ENCODE measurements around the genes MYRF, FTH1 and SCGB1D2.

GRCh38 chr11:61551276-61552135 is 29.4 kb downstream of the SYT7 start:
- PRO-cap, 2 experiments = no peak in any of the 2 experiments

GRCh38 chr11:61600754-61601155 is 19.9 kb upstream of the SYT7 start:
- PRO-cap, 2 experiments = no peak in any of the 2 experiments

GRCh38 chr11:61610812-61611441 is 30.1 kb upstream of the SYT7 start:
- PRO-cap, 2 experiments = peak in 2 of 2 experiments; most common minus-strand start chr11:61611070 (in 2)

DNA sequence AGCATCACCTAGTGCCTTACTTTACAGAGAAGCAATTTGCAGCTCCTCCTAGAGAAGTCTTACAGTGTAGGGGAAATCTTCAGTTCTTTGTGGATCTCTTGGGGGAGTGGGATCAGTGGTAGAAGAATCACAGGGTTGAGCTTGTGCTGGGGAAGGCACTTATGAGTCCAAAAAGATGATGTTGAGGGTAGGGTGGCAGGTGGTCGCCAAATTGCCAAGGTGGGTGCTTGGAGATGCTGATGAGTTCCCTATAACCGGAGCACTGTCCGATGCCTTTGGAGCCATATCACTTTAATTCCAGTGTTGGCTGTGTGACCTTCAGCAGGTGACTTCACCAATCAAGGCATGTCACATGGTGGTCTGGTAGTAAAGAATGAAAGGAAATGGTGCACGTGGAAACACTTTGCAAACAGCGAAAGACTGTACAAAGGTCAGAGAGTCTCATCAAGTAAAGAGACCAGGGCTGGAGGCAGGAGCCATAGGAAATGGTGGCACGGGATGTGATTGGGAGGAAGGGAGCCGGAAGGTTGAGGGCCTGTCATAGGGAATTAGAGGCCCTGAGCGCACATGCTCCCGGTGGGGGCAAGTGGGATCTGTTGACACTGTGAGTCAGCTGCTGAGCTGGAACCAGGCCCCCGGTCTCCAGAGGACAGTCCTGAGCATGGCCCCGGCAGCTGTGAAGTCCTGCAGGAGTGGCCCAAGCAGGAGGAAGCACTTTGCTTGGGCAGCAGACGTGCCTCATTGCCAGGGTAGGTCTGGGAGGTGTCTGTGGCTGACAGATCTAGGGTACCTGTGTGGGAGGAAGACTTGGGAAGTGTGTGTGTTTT is 1.9 kb downstream of the DAGLA start:
- PRO-cap, 2 experiments = no peak in any of the 2 experiments

DNA sequence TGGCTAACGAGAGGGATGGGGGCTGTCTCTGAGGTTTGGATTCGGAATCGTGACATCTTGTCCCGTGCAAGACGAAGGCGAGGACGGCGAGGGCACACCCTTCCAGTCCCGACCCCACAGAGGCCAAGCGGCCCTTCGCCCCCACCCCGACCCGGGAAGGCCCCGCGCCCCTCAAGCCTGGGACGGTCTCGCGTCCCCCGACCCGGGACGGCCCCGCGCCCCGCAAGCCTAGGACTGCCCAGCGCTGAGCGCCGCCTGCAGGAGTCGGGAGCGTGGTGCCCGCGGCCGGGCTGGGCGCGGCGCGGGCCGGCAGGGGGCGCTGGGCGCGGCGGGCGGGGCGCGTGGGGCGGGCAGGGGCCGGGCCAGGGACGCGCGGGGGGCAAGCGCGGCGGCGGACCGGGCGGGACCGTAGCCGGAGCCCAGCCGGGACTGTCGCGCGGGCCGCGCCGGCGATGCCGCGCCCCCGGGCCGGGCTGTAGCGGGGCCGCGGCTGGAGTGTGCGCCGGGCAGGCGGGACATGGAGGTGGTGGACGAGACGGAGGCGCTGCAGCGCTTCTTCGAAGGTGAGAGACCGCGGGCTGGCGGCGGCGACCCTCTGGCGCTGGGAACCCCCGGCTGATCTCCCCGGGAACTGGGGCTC is at the start of gene MYRF:
Gene MYRF (plus strand): TSS at position 409 of the 640 bp plus-strand sequence.
- PRO-cap, 2 experiments = peak in 2 of 2 experiments; most common plus-strand start position 365 of the sequence (in 2); most common minus-strand start position 236 of the sequence (in 2)

GRCh38 chr11:61788973-61789423 is 3.4 kb downstream of the TMEM258 start:
- PRO-cap, 2 experiments = no peak in any of the 2 experiments

GRCh38 chr11:61795621-61796634 is 3.2 kb downstream of the FEN1 start:
- PRO-cap, 2 experiments = no peak in any of the 2 experiments

DNA sequence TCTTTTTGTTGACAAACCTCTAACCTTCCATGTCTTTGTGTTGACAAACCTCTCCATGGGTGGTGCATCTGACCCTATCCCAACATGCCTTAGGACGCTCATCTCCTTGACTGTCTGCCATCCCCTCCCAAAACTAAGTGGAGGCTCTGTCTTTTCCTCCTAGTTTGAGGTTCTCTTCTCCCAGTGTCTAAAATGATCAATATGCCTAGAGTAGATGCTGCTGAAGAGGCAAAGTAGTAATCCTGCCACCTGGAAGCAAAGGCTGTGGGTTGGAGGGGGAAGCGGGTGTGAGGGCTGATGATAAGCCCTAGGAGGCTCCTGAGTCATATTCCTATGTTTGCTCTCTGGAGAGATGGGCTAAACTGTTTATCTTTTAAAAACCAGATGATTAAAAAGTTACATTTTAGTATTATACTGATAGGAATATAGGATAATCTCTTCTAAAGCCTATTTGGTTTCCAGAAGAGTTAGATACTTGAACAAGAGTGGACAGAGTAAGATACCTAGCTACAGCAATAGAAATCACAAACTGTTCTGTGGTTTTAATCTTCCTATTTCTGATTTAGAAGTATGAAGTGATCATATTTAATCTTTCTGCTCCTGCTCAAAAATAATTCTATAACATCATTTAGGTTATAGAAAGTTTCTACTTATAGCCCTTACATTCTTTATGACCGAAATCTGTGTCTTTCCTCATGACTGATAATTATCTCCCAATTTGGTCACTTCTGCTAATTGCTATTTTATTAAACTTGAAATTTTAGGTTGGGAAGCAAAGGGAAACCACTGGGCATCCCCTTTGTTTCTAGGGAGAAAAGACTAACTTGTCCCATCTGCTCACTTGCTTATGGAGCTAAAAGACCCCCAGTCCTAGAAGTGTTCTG is 8.1 kb downstream of the FEN1 start:
- PRO-cap, 2 experiments = no peak in any of the 2 experiments

DNA sequence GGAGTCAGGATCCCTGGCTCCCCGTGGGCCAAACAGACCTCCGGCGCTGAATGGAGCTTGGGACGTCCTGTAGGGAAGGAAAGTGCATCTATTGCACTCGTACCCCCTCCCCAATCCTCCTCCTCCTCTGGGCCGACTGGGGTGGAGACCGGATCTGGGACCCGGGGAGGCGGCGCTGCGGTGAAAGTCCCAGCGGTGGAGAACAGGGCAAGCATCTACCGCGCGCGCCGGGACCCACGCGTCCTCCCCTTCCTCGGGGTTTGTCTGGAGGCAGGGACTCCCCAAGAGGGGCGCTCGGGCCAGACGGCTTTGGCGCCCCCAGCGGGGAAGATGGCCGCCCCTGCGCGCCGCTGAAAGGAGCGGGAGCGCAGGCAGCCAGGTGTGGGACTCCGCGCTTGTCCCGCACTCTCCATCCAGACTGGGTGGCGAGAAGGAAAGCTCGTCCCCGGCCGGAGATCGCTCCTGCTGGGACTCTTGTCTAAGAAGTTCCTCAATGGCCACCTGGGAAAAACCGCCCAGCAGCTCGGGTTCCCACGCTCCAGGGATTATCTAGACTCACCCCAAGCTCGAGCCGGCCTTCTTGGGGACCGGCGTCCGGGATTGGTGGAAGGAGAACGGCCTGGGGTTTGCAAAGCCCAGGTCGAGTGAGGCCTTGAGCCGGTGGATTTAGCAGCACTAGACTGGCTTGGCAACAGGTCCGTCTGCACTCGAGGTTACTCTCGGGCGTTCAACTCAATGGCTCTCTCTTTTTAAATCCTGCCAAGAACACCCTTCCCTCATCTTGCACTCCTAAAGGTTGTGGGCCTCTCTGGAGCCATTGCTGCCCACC is 756 bp downstream of the FADS2 start:
- PRO-cap, 2 experiments = no peak in any of the 2 experiments

DNA sequence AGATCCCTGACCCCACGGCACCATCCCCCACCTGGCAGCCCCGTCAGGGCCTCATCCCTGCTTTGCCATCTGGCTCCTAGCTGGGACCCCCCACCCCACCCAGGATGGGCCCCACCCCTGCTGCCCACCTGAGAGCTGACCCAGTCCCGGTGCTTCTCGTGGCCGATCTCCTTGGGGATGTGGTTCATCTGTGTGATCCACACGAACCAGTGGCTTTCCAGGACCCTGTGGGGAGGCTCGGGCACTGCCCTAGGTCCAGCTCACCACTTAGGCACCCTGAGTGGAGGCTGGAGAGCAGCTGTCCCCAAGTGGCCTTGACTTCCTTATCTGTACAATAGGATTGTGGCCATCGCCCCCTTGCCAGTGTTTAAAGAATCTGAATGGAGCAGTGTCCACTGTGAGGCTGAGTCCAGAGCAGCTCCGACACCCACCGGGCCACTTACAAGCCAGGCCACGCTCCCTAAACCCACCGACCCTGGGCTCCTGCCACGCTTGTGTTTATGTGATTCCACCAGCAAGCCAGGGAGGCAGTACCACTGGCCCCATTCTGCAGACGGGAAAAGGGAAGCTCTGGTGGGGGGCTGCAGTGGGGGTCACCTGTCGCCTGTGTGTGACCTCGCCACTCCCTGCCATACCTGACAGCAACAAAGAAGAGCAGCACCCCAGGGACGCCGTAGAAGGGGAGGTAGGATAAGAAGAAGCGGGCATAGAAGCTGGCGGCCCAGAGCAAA is 14.9 kb downstream of the FADS3 start:
- PRO-cap, 2 experiments = no peak in any of the 2 experiments

DNA sequence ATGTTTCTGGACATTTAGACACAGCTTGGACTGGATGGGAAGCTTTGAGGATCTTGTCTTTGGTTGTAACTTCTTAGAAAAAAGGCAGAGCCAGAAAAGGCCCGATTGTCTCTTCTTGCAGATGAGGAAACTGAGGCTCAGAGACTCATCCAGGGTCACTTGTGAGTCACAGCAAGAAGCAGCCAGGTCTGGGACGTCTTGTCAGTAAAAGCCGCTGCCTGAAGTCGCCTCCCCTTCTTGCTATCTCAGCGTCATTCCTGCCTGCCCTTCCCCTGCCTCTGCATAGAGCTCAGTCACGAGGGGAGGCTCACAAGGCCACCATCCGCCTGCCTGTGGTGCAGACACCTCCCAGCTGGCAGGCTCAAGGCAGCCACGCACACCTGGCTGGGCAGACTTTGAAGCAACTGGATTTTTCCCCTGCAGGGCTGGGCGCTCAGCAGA is 5.8 kb upstream of the RAB3IL1 start:
- PRO-cap, 2 experiments = peak in 1 of 2 experiments; most common minus-strand start position 284 of the sequence (in 1)

DNA sequence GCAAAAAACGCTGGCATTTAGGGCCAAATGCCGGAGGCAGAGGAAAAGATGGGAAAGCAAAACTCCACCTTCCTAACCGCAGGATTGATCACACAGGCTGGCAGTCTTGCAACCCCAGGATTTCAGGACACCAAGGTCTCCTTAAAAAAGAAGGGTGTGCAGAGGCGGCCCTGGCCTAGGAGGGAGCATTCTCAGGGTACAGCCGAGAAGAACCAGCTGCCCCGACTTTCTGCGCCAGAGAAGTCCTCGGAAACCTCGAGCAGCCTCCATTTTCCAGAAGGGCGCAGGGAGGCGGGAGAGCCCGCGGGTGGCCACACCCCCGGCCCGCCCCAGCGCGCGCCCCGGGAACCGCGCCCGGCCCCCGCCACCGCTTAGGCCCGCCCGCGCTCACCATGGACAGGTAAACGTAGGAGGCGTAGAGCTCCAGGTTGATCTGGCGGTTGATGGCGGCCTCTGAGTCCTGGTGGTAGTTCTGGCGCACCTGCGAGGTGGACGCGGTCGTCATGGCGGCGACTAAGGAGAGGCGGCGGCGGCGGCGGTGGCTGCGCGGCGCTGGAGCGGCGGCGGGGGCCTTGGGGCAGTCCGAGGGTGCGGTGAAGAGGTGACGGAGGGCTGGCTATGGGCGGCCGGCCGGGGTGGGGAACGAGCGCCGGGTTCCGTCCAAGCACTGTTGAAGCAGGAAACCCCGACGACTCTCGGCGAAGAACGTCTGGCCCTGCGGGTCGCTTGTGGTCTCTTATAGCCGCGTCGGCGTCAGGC is at the start of gene FTH1:
Gene FTH1 (minus strand): TSS at position 714 of the 759 bp plus-strand sequence.
- PRO-cap, 2 experiments = peak in 2 of 2 experiments; most common minus-strand start position 711 of the sequence (in 2)

GRCh38 chr11:61972412-61973301 is 5.2 kb upstream of the FTH1 start:
- PRO-cap, 2 experiments = peak in 2 of 2 experiments; most common plus-strand start chr11:61972974 (in 1); most common minus-strand start chr11:61973111 (in 2)

DNA sequence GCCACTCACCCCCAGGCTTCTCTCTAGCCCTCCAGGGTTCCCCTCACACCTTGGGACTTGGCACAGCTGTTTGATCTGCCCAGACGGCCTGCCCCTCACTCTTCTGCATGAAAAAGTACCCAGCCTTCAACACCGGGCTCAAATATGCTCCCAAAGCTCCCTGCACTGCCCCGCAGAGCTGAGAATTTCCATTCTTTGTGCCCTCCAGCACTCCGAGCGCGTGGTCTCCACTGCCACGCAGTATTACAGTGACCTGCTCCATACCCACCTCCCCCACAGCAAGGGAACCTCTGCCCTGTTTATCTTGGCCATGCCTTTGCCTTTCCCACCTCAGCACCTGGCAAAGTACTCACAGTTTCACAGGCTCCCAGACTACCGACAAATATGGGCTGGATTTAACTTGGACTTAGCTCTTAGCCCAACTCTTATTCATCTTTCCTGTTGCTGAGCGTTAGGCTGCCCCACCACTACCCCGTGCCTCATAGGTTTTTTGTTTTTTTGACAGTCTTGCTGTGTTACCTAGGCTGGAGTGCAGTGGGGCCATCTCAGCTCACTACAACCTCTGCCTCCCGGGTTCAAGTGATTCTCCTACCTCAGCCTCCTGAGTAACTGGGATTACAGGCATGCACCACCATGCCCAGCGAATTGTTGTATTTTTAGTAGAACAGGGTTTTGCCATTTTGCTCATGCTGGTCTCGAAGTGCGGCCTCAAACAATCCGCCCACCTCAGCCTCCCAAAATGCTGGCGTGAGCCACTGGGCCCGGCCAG is 7.8 kb upstream of the FTH1 start:
- PRO-cap, 2 experiments = peak in 2 of 2 experiments; most common plus-strand start position 432 of the sequence (in 2); most common minus-strand start position 220 of the sequence (in 1)

- PRO-cap, 2 experiments = no peak in any of the 2 experiments
Observed at GRCh38 chr11:62145460-62145796, 21.6 kb downstream of the INCENP start.

DNA sequence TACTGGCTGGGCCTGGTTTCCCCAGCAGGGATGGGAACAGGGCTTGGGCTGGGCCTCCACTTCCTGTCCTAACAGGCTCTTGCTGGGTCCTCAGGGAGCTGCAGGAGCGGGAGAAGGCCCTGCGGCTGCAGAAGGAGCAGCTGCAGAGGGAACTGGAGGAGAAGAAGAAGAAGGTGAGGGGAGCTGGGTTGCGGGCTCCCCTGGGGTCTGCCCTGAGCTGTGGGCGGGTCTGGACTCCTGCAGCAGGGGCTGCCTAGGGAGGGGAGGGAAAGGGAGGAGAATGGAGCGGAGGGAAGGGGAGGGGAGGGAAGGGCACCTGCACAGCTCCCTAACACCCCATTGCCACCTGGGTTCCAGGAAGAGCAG is 24.6 kb downstream of the INCENP start:
- PRO-cap, 2 experiments = no peak in any of the 2 experiments

DNA sequence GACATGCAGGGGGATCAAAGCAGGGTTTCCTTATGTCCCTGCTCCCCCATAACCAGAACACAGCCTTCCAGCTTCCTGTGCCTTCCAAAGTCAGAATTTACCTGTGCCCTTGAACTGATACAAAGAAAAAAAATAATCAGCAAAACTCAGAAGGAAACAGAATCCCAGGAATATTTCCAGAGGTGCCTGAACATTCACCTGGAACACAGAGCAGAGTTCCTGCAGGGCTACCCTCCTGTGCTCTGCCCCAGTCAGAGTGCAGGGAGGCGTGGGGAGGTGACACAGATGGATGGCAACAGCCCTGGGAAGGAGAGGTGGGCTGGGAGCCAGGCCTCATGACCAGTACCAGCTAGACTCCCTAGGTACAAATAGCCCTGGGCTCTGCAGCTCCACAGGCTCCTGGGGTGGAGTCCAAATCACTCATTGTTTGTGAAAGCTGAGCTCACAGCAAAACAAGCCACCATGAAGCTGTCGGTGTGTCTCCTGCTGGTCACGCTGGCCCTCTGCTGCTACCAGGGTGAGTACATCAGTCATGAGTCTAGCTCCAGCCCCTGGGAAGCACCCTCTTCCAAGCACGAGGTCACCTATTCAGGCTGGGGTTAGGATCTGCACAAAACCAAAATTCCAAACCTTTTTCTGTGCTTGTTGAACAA is at the start of gene SCGB1D2:
Gene SCGB1D2 (plus strand): TSS at position 394 of the 653 bp plus-strand sequence.
- PRO-cap, 2 experiments = no peak in any of the 2 experiments

- PRO-cap, 2 experiments = no peak in any of the 2 experiments
Observed at GRCh38 chr11:62402243-62402571, 16.6 kb upstream of the SCGB1A1 start.

- PRO-cap, 2 experiments = no peak in any of the 2 experiments
Observed at GRCh38 chr11:62504245-62504812, 42.3 kb downstream of the AHNAK start.

GRCh38 chr11:62552803-62553764 is 6.5 kb upstream of the AHNAK start:
- PRO-cap, 2 experiments = peak in 1 of 2 experiments; most common minus-strand start chr11:62553524 (in 1)